ENCODE data around the genes AQP1, NEUROD6 and LSM5.

- PRO-cap = no peak
Observed at GRCh38 chr7:30145625-30146721, 11.2 kb downstream of the MTURN start.

DNA sequence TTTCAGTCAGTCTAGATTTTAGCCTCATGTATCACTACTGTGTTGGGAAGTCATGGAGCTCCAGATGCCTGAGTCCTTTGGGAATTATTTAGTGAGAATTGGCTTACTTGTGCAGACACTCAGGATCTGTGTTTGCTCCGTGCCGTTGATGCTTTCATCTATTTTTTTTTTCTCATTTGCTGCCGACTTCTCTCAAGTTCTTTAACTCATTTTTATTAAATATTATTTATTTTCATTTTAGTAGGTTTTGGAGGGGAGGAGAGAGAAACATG is 36.8 kb downstream of the ZNRF2 start:
- PRO-cap = no peak

- PRO-cap = no peak
Observed at GRCh38 chr7:30321842-30322928, 37.8 kb downstream of the ZNRF2 start.

DNA sequence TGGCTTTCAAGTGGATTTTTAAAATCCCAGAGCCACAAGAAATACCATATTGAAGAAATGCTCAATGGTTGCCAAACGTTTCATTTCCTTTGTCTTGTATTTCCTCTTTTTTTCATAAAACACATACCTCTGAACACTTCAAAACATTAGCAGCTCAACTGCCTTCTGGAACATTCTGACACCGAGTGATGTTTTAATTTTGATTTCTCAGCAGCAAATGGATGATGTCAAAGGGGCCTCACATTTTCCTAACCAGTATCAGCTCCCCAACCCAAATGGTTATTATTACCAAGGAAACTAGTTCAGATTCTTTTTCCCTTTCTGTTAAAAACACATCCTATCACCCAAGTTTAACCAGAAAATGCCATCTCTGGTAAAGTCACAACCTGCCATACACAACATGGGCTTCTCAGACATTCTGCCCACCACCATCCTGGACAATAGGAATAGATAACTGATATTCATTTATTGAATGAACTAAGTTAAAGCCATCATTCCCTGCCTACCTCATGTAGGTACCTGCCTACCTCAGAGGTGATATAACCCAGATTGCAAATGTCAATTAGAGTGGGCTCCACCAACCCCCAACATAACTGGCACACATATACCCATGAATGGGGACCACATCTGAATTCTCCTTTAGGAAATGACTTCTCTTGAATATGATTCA is 10.3 kb downstream of the NOD1 start:
- PRO-cap = no peak

GRCh38 chr7:30509144-30509548 is 4.5 kb upstream of the GGCT start:
- PRO-cap = no peak

DNA sequence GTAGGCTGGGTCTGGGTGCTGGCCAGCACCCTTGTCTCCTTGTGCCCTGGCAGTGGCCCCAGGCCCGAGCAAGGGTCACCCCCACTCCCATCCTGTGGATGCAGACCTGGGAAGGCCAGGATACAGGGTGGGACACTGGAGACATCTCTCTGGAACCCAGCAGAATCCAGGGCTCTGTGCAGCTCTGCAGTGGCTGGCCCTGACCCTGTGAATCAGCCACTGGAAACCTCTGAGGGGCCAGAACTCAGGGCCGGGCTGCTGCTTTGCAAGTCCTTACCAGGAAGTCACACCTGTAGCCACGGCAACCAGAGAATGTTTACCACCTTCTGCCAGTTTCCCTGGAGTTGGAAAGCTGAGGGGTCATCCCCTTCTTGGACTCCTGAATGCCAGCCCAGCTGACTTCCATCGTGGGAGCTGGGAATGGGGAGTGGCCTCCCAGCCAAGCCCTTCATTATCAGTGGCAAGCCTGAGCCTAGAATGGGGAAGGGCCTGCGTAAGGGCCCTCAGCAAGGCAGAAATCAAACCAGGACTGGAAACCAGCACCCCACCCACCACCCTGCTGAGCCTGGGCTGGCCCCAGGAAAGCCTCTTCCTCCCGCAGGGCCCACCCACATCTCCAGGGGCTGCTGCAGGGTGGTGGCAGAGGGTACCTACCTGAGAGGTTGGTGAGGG is 6.4 kb upstream of the CRHR2 start:
- PRO-cap = no peak

DNA sequence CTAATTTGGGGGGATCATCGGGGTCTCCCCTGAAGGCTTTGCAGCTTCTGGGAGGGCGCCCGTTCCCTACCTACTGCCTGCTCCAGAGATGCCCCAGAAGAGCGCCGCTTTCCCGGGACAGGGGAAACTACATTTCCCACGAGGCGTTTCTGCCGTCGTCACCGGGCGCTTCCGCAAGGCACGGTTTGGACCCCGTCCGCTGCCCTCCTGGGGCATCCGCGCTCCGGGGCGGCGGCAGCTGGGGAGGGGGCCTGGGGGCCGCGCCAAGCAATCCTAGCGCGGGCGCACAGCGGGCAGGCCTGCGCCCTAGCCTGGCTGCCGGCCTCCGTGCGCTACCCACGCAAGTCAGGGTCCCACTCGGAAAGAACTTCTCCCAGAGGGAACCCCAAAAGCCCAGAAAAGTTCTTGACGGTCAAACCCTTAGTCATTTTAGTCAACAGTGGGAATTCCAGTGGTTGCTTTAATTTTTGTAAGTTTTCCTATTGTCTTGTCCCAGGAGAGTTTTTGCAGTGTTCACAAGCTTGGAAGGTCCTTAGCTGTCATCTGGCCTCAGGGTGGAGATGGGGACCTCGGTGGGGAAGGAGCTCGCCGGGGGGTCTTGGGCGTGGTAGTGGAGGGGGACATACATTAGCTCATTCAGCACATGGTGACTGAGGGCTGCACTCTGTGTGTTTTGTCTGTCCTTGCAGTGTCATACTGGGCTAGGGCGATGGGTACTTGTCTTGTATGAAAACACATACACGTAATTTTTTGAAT is 555 bp downstream of the MINDY4 start:
- PRO-cap = bidirectional peak, plus-strand start at position 215 of the sequence, minus-strand start at position 100 of the sequence

DNA sequence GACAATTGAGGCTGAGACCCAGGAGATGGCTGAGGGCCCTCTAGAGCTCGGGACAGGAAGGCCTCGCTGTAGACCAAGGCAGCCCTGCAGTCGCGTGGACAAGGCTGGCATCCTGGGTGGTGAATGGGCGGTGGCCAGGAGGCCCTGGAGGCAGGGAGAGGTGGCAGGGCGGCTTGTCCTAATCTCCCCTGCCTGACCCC is 52.1 kb upstream of the AQP1 start:
- PRO-cap = no peak

- PRO-cap = no peak
Observed at GRCh38 chr7:30907597-30908435, 3.8 kb upstream of the AQP1 start.

GRCh38 chr7:30911132-30912155 is at the start of gene AQP1:
Gene AQP1, plus strand, starts transcription at chr7:30911853.
- PRO-cap = bidirectional peak, plus-strand start at chr7:30911853, minus-strand start at chr7:30911752

DNA sequence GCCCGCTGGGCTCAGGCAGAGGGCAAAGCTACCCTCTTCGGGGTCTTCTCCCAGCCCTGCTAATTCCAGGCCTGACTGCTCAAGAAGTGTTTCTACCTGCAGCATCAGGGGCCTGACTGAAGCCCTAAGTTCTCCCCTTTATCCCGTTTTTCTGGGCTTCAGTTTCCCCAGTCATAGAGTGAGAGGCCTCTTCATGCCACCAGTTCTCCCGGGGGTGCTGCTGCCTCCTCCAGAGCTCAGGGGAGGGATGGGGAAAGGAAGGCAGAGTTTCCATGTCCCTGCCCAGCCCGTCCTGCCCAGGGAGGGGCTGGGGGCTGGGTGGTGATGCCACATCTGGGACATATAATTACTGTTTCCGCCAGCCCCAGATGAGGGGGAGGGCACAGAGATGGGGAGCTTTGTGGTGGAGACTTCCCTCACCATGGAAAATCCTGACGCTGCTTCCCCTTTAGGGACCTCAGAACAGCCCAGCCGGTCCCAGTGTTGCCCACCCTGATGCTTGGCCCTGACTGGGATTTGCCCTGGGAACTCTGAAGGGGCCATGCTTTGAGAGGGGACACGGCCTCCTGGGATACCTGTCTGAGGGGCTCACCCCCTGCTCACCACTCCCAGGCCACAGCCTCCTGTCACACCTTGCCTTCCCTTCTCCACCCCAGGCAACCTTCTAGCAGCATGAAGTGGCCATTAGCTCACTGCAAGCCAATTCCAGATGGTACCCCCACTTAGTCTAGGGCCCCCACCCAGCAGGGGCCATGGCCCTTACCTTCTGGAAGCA is 4.2 kb downstream of the AQP1 start:
- PRO-cap = no peak

- PRO-cap = no peak
Observed at GRCh38 chr7:30931595-30932112, 20.0 kb downstream of the AQP1 start.

- PRO-cap = no peak
Observed at GRCh38 chr7:30983281-30984129, 19.8 kb downstream of the GHRHR start.

- PRO-cap = no peak
Observed at GRCh38 chr7:31340513-31340896, at the start of gene NEUROD6. Gene NEUROD6, minus strand, starts transcription at chr7:31340726.

DNA sequence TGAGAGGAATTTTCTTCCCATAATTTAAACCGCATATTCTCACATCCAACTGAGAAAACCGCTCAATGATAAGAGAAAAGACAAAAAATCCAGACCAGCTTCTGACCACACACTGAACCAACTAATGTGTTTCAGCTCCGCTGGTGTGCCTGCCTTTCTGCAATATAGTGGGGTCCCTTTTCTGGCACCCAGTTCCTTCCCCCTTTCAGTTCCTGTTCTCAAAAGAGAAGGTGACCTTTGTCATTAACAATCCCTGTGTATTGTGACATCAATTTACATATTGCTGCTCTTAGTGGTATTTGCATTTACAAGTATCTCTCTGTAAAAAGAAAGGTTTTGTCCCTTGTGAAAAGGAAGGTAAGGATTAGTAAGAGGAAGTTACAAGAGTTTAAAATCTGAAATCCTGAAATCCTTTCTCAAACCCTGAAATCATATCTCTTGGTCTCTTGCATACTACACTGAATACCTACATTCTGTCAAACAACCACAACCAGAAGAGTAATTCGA is 1.4 kb downstream of the PPP1R17 start:
- PRO-cap = no peak

- PRO-cap = bidirectional peak, plus-strand start at chr7:32490152, minus-strand start at chr7:32490084; bidirectional peak, plus-strand start at chr7:32490494, minus-strand start at chr7:32490380
Observed at GRCh38 chr7:32489849-32490850, at the start of gene LSM5. Gene LSM5, minus strand, starts transcription at chr7:32490380.

GRCh38 chr7:32495771-32496626 is 710 bp downstream of the AVL9 start:
- PRO-cap = bidirectional peak, plus-strand start at chr7:32495905, minus-strand start at chr7:32495934

GRCh38 chr7:32511098-32511574 is 15.8 kb downstream of the AVL9 start:
- PRO-cap = no peak

DNA sequence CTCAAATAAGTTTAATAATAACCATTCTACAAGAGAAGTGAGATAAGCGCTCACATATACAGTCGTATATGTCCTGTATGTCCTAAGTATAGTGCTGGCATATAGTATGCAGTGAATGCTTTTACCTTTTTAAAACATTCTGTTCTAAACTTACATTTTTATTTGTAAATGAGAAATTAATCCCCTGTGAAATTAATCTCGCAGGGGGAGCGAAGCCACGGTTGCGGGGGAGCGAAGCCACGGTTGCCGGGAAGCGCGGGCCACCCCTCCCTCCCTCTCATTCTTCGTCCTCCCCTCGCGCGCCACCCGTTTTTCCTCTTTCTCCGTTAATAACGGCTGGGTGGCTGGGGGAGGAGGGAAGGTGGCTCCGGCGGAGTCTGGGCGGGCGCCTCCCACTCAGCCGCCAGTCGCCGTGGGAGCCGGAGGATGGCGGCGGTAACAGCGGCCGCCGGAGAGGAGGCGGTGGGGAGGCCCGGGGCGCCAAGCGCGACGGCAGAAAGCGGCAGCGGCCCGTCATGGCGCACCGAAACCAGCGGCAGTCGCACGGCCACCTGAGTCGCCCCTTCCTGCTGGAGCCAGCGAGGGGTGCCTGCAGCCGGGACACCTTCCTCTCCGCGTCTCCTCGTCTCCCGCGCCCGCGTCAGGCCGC is 163.7 kb downstream of the KBTBD2 start:
- PRO-cap = unidirectional peak, plus-strand start at position 406 of the sequence

DNA sequence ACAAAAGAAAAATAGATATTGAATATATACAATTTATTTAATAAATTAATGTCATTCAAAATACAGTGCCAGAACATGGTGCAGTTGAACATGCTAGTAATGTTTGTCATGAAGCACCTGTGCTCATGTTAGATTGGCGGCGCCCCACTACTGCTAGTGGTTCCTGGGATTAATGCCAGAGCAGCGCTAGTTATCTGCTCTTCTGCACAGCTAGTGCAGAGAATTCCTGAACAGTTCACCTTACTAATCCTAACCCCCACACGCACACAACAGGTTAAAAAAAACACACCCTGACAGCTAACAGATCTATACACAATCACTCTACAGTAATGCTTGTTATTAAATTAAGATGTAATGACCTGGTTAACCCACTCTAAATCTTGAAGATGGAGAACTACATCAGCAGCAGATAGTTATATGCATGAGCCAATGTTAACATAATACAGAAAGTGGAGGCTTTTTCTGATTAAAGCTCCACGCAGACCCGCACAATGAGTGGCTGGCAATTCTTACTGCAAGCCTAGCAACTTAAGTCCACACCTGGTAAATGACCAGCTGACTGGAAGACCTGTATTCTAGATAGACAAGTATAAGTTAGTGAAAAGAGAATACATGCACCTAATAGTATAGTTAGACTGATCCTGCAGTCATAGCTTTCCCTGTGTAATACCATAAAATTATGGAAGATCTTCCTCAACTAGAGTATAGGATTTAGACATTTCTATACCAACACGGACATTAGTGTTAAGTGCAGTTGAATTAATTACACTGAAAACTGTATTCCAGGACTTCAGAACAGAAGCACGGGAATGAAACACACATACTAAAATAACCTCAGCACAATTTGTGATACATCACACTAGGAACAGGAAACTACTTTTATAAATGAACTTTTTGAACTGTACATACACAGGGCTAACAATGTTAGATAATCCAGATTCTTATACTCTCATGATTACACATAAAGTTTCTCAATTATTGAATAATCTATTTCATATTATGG is 23.1 kb downstream of the KBTBD2 start:
- PRO-cap = no peak

All from left cardiac atrium (tissue), 1 donor.